SK-N-SH (cell line): ENCODE measurements around a stretch of chr14.

DNA sequence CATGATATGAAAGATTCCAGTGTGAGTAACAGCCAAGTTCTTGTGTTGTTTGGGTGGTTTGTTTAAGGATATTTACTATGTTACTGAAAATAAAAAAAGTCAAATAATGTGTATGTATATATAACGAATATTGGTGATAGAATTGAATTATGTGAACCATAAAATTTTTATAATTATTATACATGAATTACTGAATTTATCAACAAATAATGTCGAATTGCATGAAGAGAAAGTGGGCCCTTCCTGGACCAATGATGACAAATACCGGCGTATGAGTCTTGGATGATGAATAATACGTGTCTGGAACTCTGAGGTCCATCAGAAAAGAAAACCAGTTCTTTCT lies 65.2 kb upstream of the RTL1 start:
- RRBS = no CpG with 5 or more reads among the region's 5 CpGs
CAGE:
- cytosol, long polyA plus RNA = no peak
- long polyA plus RNA = no peak
- nucleus, long polyA plus RNA = no peak

DNA sequence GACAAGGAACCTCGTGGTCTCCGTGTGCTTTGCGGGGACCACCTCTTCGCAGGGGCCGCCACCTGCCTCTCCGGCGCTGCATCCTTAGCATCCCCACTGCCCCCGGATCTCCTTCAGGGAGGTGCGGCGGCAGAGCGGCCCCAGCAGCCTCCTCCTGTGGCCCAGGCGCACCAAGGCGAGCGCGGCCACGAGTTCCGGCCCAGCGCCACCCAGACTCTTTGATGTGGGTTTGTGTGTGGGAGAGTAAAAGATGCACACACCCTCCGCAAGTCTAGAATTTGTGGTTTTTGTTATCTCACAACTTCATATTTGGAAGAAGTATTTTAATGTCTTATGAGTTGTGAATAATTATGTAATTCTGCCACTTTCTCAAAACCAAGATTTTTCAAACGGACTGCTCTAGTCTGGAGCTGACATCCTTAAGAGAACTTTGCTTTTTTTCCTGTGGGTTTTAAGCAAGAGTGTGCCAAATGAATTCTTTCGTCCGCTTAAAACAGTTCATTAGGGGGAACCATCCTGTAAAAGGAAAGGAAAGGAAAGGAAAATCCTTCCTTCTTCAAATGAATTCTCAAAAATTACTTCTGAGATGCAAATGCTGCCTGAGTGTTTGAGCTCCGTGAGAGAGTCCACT lies 318.9 kb upstream of the PPP2R5C start:
- RRBS = 84% methylated on average over 10 of the region's 23 CpGs
CAGE:
- cytosol, long polyA plus RNA = no peak
- long polyA plus RNA = no peak
- nucleus, long polyA plus RNA = no peak

DNA sequence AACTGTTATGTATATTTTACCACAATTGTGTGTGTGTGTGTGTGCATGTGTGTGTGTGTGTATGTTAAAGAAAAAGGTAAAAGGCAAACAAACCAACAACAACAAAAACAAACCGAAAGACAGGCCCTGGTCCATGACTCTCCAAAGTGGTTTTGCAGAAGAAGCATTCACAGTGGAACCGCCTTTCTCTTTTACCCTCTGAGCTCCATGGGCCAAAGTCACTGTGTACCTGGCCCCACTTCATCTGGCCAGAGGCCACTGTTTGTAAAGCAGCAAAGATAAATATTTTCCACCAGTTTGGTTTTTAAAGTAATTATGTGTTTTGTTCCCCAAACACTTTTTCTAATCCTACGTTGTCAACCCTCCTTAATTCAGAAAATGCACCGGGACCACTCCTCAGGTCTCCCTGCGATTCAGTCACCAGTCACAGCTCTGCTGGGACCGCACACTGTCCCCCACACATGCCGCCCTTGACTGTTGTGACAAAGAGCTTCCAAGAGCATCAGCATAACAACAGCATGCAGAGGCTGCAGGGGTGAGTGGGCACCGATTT lies 265.7 kb upstream of the PPP2R5C start:
- RRBS = no CpG with 5 or more reads among the region's 8 CpGs
CAGE:
- cytosol, long polyA plus RNA = no peak
- long polyA plus RNA = no peak
- nucleus, long polyA plus RNA = no peak

DNA sequence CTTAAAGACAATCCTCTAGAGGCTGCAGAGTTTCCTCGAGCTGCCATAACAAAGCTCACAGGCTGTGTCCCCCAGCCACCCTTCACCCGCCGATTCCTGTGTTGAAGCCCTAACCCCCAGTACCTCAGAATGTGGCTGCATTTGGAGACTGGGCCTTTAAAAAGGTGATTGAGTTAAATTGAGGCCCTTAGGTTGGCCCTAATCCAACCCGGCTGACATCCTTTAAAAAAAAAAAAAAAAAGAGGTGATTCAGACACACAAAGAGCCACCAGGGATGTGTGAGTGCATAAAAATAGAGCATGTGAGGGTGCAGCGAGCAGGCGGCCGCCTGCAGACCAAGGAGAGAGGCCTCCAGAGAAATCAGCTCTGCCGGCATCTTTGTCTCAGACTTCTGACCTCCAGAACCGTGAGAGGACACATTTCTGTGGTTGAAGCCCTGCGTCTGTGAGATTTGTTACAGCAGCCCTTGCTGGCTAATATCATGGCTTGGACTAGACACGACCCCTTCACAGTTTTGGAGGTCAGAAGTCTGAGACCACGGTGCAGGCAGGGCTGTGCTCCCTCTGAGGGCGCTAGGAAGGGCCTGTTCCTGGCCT lies 44.1 kb upstream of the PPP2R5C start:
- RRBS = no CpG with 5 or more reads among the region's 13 CpGs
CAGE:
- cytosol, long polyA plus RNA = no peak
- long polyA plus RNA = no peak
- nucleus, long polyA plus RNA = no peak

GRCh38 chr14:101731020-101732165 lies 30.1 kb upstream of the PPP2R5C start:
- RRBS = 53% methylated on average over 4 of the region's 16 CpGs
CAGE:
- cytosol, long polyA plus RNA = no peak
- long polyA plus RNA = no peak
- nucleus, long polyA plus RNA = no peak

DNA sequence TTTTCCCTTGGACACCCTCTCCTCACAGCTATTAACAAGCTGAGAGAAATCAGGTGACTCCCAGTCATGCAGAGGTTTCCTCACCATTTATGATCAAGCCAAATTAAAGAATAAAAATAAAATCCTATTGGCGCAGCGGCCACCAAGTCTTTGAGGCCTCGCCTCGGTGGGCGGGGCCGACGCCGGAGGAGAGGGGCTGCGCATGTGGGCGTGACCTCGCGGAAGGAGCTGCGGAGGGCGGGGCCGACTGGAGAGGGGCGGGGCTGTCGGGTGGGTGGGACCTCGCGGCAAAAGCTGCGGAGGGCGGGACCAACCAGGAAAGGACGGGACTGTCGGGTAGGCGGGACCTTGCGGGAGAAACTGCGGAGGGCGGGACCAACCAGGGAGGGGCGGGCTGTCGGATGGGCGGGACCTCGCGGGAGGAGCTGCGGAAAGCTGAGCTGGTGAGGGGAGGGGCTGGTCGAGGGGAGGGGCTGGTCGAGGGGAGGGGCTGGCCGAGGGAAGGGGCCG lies 1.2 kb upstream of the PPP2R5C start:
- RRBS = no CpG with 5 or more reads among the region's 37 CpGs
CAGE:
- cytosol, long polyA plus RNA = no peak
- long polyA plus RNA = no peak
- nucleus, long polyA plus RNA = no peak

- RRBS = no CpG with 5 or more reads among the region's 30 CpGs
CAGE:
- cytosol, long polyA plus RNA = no peak
- long polyA plus RNA = no peak
- nucleus, long polyA plus RNA = no peak
Observed at GRCh38 chr14:101781698-101782058, 20.2 kb downstream of the PPP2R5C start.

DNA sequence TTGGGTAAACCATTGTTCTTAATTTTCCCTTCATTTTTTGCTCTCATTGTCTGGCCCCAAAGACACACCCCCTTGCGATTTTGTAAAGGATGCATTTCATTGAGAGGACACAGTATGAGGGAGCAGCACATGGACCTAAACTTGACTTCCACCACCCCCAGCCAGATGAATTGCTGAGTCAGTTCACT lies 71.9 kb downstream of the PPP2R5C start:
- RRBS = no CpG with 5 or more reads among the region's 1 CpG
CAGE:
- cytosol, long polyA plus RNA = no peak
- long polyA plus RNA = no peak
- nucleus, long polyA plus RNA = no peak

DNA sequence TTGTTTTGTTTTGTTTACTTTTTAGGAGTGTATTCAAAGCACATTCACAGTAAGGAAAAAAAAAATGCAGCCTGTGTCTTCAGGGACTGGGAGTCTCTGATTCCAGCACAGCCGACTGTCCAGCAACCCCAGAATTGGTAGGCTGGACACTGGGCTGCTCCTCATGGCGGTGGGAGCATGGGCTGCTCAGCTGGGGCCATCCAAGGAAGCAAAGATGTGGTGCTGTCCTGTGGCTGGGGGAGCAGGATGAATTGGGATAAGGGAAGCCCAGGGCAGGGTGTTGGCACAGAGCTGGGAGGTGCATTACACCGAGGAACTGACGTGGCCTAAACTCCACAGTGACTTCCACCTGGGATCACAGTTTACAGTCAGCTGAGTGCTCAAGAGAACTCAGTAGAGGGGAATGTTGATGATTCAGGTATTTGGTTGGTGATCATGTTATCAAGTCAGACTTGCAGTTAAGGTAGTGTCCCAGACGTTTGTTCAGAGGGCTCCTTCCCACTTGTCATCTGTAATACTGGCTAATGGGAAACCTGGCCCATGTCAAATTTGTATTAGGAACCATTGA lies 73.6 kb downstream of the PPP2R5C start:
- RRBS = no CpG with 5 or more reads among the region's 5 CpGs
CAGE:
- cytosol, long polyA plus RNA = no peak
- long polyA plus RNA = no peak
- nucleus, long polyA plus RNA = no peak

DNA sequence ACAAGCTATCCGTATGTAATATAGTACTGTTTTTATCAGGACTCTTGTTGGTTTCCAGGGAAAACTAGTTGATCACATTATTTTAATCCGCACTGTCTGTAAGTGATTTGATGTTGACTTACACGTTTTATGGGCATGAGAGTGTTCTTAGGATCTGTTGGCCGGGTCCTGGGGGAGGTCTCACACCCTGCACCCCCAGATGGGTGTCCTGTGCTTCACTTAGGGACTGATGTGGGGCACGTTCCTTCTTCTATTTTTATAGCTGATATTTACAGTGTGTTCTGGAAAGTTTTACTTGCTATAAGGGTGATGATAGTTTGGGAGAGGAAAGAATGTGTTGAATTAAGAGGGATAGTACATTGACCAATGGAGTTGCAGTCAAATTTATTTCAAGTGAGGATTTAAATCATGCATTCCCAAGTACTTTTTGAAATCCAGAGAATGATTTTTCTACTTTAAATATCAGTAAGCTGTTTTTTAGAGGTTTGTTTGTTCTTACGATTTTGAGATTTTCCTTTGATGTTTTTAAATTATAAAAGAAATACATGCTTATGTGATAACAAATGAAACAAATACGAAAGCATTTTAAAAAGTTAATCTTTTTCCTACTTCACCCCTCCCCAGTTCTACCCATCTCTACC lies 96.4 kb upstream of the DYNC1H1 start:
- RRBS = no CpG with 5 or more reads among the region's 7 CpGs
CAGE:
- cytosol, long polyA plus RNA = no peak
- long polyA plus RNA = no peak
- nucleus, long polyA plus RNA = no peak

DNA sequence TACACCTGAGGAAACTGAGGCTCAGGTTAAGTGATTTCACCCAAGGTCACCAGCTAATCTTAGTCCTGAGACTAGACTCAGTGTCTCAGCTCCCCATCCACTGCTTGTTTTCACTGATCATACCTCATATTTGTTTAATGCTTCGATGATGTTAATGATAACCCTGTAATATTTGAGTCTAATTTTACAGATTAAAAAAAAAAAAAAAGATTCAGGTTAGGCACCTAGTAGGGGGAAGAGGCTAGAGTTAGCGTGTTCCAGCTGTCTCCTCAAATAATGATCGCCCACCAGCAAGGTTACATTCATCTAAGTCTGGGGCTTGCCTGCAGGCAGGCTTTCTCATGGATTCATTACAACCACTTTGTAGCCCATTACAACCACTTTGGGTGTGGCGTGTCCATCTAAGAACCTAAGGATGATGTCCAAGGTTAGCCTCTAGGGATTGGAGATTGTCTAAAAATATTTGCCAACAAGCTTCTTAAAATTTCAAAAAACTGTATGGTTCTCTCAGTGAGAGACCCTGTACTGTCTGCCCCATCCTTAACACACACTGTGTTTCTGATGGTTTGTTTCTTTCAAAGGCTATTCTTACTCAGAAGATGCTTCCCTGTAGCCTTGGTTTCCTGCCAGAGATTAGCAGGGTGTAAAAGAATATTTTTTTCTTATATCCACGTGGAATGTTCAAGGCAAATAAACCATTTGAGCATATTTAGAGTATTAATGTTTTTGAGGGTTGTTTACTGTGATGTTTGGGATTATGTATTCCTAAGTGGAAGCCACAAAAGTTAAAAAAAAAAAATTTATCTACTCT lies 1.5 kb downstream of the DYNC1H1 start:
- RRBS = no CpG with 5 or more reads among the region's 5 CpGs
CAGE:
- cytosol, long polyA plus RNA = no peak
- long polyA plus RNA = no peak
- nucleus, long polyA plus RNA = no peak

DNA sequence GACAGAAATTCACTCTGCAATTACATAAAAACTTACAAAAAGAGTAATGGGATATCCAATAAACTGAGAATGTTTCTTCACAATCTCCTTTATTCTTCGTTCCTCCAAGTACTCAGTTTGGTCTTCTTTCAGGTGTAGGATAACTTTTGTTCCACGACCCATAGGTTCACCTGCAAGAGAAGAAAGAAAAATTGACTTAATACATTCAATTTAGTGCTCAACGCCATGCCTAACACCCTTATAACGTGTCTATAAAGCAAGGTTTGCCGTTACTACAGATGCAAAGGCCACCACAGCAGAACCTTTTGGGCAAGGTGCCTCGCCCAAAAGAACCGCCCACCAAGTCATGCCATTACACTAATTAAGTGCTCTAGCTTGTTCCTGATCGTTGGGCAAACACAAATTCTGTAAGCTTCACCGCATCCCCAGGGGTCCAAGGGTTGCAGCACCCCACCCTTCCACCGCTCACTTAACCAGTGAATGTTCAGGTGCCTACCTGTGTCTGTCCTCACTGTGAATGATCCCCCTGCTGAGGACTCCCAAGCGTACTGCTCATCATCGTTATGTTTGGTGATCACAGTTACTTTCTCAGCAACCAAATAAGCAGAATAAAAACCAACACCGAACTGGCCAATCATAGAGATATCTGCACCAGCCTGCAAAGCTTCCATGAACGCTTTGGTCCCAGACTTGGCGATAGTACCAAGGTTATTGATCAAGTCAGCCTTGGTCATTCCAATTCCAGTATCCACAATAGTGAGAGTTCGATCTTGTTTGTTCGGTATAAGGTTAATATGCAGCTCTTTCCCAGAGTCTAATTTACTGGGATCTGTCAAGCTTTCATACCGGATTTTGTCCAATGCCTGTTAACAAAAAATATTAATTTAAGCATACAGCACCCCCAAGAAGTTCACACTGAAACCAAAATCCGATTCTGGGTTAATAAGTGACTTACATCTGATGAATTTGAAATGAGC lies 1.3 kb downstream of the HSP90AA1 start:
- RRBS = no CpG with 5 or more reads among the region's 19 CpGs
CAGE:
- cytosol, long polyA plus RNA = start-site peak on the minus strand centred at position 583 of the sequence, 153 bp wide, 1,417 and 1,583 reads in 2 replicates
- long polyA plus RNA = start-site peak on the minus strand centred at position 128 of the sequence, 86 bp wide, 513 and 390 reads in 2 replicates; start-site peak on the minus strand centred at position 583 of the sequence, 153 bp wide, 2,385 and 1,706 reads in 2 replicates
- nucleus, long polyA plus RNA = start-site peak on the minus strand centred at position 582 of the sequence, 155 bp wide, 611 and 1,223 reads in 2 replicates

DNA sequence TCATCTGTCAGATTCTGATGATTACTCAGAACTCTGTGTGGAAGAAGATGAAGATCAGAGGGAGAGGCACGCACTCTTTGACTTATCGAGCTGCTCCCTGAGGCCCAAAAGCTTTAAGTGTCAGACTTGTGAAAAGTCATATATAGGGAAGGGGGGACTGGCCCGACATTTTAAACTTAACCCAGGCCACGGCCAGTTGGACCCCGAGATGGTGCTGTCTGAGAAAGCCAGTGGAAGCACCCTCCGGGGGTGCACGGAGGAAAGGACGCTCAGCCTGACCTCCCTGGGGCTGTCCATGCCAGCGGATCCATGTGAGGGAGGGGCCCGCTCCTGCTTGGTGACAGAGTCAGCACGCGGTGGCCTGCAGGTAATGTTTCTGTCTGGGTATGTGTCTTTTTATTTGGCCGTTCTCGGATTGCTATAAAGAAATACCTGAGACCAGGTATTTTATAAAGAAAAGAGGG lies 7.0 kb downstream of the ZNF839 start:
- RRBS = no CpG with 5 or more reads among the region's 14 CpGs
CAGE:
- cytosol, long polyA plus RNA = no peak
- long polyA plus RNA = no peak
- nucleus, long polyA plus RNA = no peak

GRCh38 chr14:102500071-102500954 lies 9.3 kb downstream of the ANKRD9 start:
- RRBS = no CpG with 5 or more reads among the region's 15 CpGs
CAGE:
- cytosol, long polyA plus RNA = no peak
- long polyA plus RNA = no peak
- nucleus, long polyA plus RNA = no peak

DNA sequence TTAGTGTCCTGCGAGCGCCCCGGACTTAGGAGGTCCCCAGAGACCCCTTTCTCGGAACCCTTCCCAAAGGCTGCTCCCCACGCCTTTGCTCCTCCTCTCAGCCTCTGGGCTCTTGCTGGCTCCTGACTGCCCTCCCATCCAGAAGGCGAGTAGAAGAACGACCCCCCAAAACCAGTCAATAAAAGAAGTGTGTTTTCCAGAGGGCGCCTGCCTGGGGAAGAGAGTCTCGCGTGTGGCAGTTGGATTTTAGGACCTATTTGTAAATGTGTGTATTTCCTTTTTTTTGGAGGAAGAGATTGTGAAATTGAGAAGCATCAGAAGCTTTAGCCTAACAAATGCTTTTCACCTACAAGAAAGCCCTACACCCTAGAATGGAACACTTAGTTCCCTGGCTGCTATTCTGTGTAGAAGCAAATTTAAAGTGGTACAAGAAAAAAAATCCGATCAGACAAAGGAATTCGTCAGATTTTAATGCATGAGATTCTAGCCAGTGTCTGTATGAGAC lies 1.3 kb downstream of the RCOR1 start:
- RRBS = no CpG with 5 or more reads among the region's 12 CpGs
CAGE:
- cytosol, long polyA plus RNA = no peak
- long polyA plus RNA = no peak
- nucleus, long polyA plus RNA = no peak

GRCh38 chr14:102768246-102768641 lies 9.0 kb upstream of the TRAF3 start:
- RRBS = no CpG with 5 or more reads among the region's 7 CpGs
CAGE:
- cytosol, long polyA plus RNA = no peak
- long polyA plus RNA = no peak
- nucleus, long polyA plus RNA = no peak

GRCh38 chr14:102778771-102778988 lies 1.4 kb downstream of the TRAF3 start:
- RRBS = no CpG with 5 or more reads among the region's 6 CpGs
CAGE:
- cytosol, long polyA plus RNA = no peak
- long polyA plus RNA = no peak
- nucleus, long polyA plus RNA = no peak

DNA sequence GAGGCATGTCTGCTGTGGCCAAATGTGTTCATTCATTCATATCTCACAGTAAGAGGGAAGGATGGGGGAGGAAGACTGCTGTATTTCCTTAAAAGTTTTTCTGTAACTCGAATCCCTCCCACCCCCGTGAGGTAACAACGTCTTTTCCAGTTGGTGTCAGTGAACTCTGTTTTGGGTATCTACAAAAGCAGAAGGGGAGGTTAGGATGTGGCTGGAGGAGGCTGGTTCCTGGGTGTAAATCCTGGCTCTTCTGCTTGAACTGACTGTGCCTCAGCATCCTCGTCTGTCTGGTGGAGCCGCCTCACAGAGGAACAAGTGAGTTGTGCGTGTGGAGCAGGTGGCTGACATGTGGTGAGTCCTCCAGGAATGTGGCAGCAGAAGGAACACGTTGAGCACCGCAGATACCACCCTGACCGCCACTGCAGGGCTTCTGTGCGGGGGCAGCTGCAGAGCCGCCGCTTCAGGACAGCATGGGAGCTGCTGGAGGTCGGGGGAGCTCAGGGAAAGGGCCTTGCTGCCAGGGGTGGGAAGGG lies 48.8 kb downstream of the TRAF3 start:
- RRBS = no CpG with 5 or more reads among the region's 13 CpGs
CAGE:
- cytosol, long polyA plus RNA = no peak
- long polyA plus RNA = no peak
- nucleus, long polyA plus RNA = no peak

- RRBS = 98% methylated on average over 9 of the region's 30 CpGs
CAGE:
- cytosol, long polyA plus RNA = no peak
- long polyA plus RNA = no peak
- nucleus, long polyA plus RNA = no peak
Observed at GRCh38 chr14:102905327-102906014, 17.0 kb upstream of the AMN start.

DNA sequence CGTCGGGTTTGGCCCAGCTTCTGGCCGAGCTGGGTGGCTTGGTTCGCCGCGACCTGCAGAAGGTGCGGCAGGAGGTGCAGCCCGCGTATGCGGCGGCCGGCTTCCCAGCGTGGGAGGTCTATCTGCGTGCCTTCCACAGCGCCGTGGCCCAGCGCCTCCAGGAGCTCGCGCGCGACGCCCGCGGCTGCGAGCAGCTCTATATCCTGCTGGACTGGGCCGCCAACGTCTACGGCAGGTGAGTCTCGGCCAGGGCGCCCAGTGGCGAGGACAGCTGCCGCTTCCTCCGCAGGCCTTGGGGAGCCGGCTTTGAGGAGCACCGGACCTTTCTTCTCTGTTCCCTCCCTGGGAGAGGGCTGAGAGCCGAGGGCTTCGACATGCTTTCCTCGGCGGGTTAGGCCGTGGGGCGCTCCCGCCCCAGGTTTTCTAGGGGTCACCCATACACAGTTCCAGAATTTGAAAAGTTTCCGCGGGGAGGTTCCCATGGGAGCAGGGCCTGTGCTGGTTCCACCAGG lies 8.1 kb downstream of the EXOC3L4 start:
- RRBS = no CpG with 5 or more reads among the region's 44 CpGs
CAGE:
- cytosol, long polyA plus RNA = no peak
- long polyA plus RNA = no peak
- nucleus, long polyA plus RNA = no peak